HCT116 (cell line): ENCODE results near the genes NOCT and MGST2.

DNA sequence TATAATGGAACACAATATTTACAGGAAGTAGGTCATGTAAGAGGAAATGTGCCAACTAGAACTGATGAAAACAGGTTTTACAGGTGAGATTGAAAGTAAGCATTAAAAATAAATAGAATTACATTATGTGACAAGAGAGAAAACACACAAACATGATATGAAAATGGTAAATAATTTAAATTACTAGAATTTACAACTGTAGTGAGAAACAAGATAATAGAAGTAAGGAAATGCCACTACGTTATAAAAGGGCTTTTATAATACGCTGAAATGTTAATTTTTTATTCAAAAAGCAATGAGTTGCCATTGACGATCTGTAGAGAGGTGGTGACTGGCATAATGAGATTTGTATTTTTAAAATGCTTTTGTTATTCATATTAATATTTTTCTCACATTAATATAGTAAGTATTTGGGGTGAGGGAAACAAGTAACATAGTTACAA is 315.0 kb downstream of the PABPC4L start:
- RRBS, result no CpG with 5 or more reads among the region's 3 CpGs

- RRBS, result no CpG with 5 or more reads among the region's 12 CpGs
These were observed 762 bp downstream of the PABPC4L start for GRCh38 chr4:134200814-134201239.

GRCh38 chr4:134622691-134623350 is 421.2 kb upstream of the PABPC4L start:
- RRBS, result no CpG with 5 or more reads among the region's 12 CpGs

GRCh38 chr4:137811164-137811549 is 278.9 kb upstream of the PCDH18 start:
- RRBS, result no CpG with 5 or more reads among the region's 2 CpGs

GRCh38 chr4:138202768-138203076 is 39.4 kb downstream of the SLC7A11 start:
- RRBS, result no CpG with 5 or more reads among the region's 1 CpG

- RRBS, result no CpG with 5 or more reads among the region's 3 CpGs
These were observed 75.5 kb upstream of the NOCT start for GRCh38 chr4:138940180-138940427.

GRCh38 chr4:139015575-139016645 is at the start of gene NOCT:
NOCT (plus strand) TSS chr4:139015781.
- RRBS, result 1% methylated on average over 82 of the region's 104 CpGs

- RRBS, result no CpG with 5 or more reads among the region's 7 CpGs
These were observed 44.7 kb downstream of the NOCT start for GRCh38 chr4:139060100-139060858.

DNA sequence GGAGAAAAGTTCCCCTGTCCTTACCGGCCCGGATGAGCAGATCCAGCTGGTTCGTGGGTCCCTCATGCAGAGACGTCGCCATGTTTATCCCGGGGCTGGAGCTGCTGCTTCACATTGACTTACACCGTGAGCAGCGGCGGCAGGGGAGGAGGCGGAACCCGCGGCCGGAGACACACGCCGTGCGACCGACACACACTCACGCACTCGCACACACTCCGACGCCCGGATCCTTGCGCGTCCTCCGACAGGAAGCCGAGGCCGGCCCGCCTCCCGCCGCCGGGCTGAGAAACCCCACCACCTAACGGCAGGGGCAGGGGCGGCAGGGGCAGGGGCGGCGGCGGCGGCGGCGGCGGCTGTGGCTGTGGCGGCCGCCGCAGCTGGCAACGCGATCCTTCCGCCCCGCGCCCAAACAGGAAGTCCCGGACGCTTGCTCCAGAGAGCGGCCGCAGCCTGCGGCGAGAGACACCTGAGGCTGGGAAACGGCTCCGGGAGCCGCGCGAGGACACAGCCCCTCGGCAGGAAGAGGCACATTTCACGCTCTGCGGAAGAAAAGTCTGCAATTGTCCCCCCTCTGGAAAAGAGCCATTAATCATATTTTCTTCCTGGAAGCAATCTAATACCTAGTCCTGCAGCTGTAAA is 68.6 kb downstream of the NOCT start:
- RRBS, result 2% methylated on average over 17 of the region's 62 CpGs

DNA sequence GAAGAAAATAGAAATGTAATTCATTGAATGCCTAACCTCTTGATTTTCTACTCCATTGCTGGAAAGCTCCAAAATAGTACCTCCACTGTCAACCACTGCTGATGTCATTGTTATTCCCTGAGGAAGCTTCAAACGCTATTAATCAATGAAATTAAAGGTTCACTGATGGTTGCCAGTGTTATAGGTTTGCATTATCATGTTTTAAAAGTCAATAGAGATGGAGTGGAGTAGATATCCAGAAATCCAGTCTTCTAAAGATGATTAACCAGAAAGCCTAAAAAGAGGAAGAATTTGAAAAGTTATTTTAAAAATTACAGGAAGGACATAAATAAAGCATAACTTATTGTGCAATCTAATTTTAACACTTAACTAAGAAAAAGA is 39.4 kb downstream of the ELF2 start:
- RRBS, result no CpG with 5 or more reads among the region's 1 CpG

DNA sequence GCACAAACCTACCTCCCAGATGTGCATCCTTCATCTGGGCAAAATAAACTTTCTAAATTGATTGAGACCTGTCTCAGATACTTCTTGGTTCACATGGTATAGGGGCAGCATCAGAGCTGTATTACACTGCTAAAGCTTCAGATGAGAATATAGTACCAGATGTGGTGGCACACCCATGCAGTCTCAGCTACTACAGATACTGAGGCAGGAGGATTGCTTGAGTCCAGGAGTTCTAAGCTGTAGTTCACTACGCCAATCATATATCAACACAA is 22.1 kb downstream of the ELF2 start:
- RRBS, result no CpG with 5 or more reads among the region's 1 CpG

GRCh38 chr4:139531346-139531642 is 24.7 kb downstream of the SETD7 start:
- RRBS, result no CpG with 5 or more reads among the region's 6 CpGs

GRCh38 chr4:139568409-139569225 is 12.6 kb upstream of the SETD7 start:
- RRBS, result no CpG with 5 or more reads among the region's 10 CpGs

- RRBS, result no CpG with 5 or more reads among the region's 5 CpGs
These were observed 18.6 kb upstream of the MGST2 start for GRCh38 chr4:139646863-139647630.

GRCh38 chr4:139665551-139666631 is at the start of gene MGST2:
MGST2 (plus strand) TSS chr4:139665819.
- RRBS, result 3% methylated on average over 7 of the region's 33 CpGs

GRCh38 chr4:139682689-139683774 is 17.4 kb downstream of the MGST2 start:
- RRBS, result no CpG with 5 or more reads among the region's 9 CpGs

DNA sequence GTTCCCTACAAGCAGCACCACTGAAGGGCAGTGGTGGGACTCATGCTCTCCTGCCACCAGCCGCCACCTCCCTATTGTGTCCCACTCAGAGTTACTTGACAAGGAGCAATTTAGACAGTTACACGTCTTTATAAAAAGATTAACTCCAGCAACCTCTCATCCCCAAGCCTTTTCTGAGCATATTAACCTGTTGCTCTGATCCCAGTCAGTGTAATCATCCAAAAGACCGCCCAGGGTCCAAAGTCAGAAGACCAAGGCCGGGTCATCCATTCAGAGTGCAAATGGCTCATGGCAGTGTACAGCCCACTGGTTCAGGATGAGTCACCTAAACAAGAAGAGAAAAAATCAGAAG is 23.7 kb downstream of the MGST2 start:
- RRBS, result no CpG with 5 or more reads among the region's 4 CpGs

GRCh38 chr4:139965422-139966039 is 188.5 kb downstream of the MAML3 start:
- RRBS, result no CpG with 5 or more reads among the region's 1 CpG

- RRBS, result no CpG with 5 or more reads among the region's 1 CpG
These were observed 182.8 kb downstream of the MAML3 start for GRCh38 chr4:139971070-139971723.

DNA sequence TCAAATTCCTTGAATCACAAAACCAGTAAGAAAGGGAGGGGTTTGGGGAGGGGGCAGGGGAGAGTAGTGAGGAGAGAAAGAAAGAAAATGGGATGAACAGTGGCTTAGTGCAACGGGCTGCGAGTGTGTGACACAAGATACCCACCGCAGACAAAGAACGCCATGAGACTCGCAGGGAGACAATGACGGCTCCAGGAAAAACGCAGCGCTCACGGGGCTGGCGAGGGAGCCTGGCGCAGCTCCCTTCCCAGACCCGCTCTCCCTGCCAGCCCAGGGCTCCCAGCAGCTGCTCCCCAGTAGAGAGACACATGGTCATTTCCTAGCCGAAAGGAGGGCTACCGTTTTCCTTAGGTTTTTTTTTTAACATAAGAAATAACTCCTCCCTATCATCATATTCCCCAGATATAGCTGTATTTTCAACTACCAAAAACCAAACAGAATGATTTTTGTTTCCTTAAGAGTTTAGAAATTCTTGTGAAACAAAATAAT is 149.4 kb downstream of the MAML3 start:
- RRBS, result no CpG with 5 or more reads among the region's 14 CpGs